ENCODE measurements around a stretch of chr12.

DNA sequence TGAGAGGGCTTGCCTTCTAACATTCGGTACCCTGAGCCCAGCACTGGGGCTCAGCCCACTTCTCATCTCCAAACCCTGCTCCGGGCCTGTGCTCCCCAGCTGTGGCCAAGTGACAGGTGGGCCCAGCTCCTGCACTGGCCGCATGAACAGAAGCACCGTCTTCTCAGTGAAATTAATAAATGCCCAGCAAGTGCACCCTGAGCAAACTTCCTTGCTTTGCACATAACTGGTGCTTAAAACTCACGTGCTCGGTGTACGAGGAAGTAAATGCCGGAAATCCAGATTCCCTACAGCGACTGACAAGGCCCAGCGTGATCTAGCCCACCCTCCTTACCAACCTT lies 115.1 kb upstream of the NCOR2 start:
- PRO-cap = no peak
- RAMPAGE, long total RNA, 2 experiments = no peak in any of the 2 experiments

- PRO-cap = no peak
- RAMPAGE, long total RNA, 2 experiments = no peak in any of the 2 experiments
Measured at GRCh38 chr12:124684896-124685580, 117.6 kb upstream of the NCOR2 start.

- PRO-cap = bidirectional peak, plus-strand start at chr12:124695034, minus-strand start at chr12:124694904; bidirectional peak, plus-strand start at chr12:124695329, minus-strand start at chr12:124695162
- RAMPAGE, long total RNA, 2 experiments = no peak in any of the 2 experiments
Measured at GRCh38 chr12:124694597-124695444, 127.4 kb upstream of the NCOR2 start.

GRCh38 chr12:124745612-124746355 lies 117.9 kb downstream of the SCARB1 start:
- PRO-cap = bidirectional peak, plus-strand start at chr12:124746198, minus-strand start at chr12:124746046
- RAMPAGE, long total RNA, 2 experiments = no peak in any of the 2 experiments

- PRO-cap = unidirectional peak, minus-strand start at chr12:124766843
- RAMPAGE, long total RNA, 2 experiments = no peak in any of the 2 experiments
Measured at GRCh38 chr12:124766732-124767160, 96.9 kb downstream of the SCARB1 start.

- PRO-cap = no peak
- RAMPAGE, long total RNA, 2 experiments = no peak in any of the 2 experiments
Measured at GRCh38 chr12:124862665-124863543, 760 bp downstream of the SCARB1 start.

- PRO-cap = bidirectional peak, plus-strand start at chr12:124904992, minus-strand start at chr12:124904685
- RAMPAGE, long total RNA, 2 experiments = no peak in any of the 2 experiments
Measured at GRCh38 chr12:124904601-124905542, 9.6 kb downstream of the UBC start.

- PRO-cap = unidirectional peak, minus-strand start at chr12:124913012
- RAMPAGE, long total RNA, 2 experiments = start-site peak on the minus strand in 1 of 2 experiments, at chr12:124913066-124913773 at its widest, 30 to 316 reads per replicate
Measured at GRCh38 chr12:124912909-124913868, 1.3 kb downstream of the UBC start.

- PRO-cap = no peak
- RAMPAGE, long total RNA, 2 experiments = no peak in any of the 2 experiments
Measured at GRCh38 chr12:124924105-124924775, 9.8 kb upstream of the UBC start.

DNA sequence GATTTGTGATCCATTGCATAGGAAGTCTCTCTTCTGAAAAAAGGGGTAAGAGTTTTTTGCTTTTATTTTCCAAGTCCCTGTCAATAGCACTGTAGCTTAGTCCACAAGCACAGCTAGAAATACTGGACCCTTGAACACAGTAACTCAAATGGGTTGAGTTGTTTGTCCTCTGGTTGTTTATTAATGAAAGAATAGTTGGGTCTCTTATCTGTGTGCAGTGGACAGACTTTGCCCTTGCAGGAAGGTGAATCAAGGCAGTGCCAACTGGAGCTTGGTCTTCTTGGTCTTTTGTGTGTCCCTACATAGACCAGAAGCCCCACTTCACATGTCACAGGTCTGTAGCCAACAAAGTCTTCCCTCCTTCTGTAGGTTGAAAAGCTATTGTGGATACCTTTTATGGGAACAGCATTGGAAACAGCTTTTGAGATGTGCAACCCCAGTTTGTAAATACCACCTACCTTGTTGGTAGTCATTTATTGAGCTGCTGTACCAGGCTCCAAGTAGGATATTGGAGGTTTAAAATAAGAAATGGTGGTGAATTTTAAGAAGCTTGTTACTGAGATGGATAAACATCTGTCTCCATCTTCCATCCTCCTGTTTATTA lies 201.1 kb downstream of the TMEM132B start:
- PRO-cap = no peak
- RAMPAGE, long total RNA, 2 experiments = no peak in any of the 2 experiments

GRCh38 chr12:125890987-125891446 lies 704.8 kb downstream of the TMEM132B start:
- PRO-cap = bidirectional peak, plus-strand start at chr12:125891225, minus-strand start at chr12:125891127
- RAMPAGE, long total RNA, 2 experiments = no peak in any of the 2 experiments

DNA sequence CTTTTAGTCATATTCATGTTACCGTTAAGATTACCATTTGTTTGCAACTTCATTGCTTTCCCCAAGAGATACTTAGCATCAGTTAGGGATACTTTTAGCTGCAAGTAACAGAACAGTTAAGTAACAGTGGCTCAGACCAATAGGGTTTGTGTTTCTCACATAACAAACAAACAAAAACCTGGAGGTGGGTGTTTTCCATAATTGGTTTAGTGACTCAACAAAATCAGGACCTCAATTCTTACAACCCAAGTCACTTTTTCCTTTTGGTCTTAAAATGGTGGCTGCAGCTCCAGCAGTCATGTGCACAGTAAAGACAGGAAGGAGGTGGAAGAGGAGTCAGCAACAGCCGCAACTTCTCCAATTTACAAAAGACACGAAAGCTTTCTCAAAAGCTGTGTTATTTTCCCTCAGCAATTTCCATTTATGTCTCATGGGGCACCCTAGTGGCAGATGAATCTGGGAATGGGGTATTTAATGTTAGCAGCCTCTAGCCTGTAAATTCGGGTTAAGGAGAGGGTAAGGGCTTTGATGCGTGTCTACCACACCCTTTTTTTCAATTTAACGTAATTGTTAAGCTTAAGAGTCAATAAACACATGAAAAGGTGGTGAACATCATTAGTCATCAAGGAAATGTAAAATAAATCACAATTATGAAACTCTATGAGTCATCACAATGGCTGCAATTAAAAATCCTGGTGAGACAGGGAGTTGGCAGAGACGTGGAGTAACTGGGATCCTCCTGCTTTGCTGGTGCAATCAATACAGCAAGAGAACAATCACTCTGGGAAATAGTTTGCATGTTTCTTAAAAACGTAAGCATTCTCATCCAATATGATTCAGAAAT lies 865.3 kb downstream of the TMEM132B start:
- PRO-cap = no peak
- RAMPAGE, long total RNA, 2 experiments = no peak in any of the 2 experiments

DNA sequence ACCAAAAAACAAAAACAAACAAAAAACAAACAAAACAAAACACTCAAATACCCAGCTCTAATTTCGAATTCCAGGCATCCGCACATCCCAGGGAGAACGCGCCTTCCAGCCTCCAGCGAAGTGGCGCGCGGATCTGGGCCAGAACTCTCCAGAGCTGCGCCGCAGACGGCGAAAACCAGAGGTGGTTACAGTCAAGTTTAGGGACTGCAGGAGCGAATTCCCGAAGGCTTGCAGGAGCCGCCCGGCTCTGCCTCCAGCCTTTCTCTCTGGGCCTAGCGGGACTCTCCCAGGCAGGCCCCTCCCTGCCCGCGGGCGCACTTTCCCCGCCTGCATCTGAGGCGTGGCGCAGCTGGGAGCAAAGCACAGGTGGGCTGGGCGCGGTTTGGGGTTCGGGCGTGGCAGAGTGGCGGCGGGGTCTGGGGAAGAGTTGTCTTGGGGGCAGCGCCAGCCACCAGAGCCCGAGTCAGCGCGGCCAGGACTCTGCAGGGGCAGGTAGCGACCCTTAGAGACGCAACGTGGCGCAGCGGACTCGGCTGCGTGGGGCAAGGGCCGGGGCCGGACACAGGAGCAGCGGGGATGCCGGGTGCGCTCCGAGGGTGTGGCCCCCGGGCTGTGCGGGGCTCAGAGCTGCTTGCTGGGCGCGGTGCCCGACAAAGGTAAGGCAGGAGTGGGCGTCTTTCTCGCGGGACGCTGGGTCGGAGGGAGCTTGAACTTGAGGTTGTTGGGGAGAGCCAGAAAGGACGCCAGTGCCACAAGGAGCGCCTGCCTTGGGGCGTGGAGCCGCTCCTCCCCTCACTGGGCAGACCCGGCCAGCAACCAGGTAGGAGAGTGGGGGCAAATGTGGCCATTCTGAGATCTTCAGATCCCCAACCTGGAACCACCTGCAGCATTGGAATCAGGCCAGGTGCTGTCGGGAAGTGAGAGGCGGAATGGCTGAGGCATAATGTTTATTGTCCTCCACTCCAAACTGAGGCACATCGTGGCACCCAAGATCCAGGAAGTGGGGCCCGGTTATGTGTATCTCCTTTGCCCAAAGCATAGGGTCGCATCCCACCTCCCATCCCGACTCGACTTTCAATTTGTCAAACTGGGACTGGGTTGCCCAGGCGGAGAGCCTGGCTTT lies 1005.1 kb downstream of the TMEM132B start:
- PRO-cap = no peak
- RAMPAGE, long total RNA, 2 experiments = no peak in any of the 2 experiments

DNA sequence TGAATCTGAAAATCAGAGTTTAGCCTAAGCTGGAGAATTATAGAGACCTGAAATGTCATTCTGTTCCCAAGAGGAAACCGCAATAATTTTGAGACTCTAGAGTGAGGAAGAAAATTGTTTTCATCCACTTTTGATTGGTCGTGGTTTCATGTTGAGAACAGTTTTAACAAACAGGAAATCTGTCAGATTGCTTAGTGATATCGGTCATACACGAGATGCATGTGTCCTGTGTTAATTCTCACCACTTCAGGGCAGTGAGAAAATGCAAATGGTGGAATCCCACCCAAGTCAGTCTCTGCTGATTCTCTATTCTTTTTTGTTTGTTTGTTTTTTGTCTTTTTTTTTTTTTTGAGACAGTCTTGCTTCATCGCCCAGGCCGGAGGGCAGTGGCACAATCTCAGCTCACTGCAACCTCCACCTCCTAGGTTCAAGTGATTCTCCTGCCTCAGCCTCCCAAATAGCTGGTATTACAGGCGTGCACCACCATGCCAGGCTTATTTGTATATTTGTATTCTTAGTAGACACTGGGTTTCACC lies 1498.4 kb upstream of the TMEM132C start:
- PRO-cap = no peak
- RAMPAGE, long total RNA, 2 experiments = no peak in any of the 2 experiments

GRCh38 chr12:127237094-127237652 lies 1029.8 kb upstream of the TMEM132C start:
- PRO-cap = no peak
- RAMPAGE, long total RNA, 2 experiments = no peak in any of the 2 experiments

- PRO-cap = no peak
- RAMPAGE, long total RNA, 2 experiments = no peak in any of the 2 experiments
Measured at GRCh38 chr12:128339123-128339659, 72.2 kb downstream of the TMEM132C start.

DNA sequence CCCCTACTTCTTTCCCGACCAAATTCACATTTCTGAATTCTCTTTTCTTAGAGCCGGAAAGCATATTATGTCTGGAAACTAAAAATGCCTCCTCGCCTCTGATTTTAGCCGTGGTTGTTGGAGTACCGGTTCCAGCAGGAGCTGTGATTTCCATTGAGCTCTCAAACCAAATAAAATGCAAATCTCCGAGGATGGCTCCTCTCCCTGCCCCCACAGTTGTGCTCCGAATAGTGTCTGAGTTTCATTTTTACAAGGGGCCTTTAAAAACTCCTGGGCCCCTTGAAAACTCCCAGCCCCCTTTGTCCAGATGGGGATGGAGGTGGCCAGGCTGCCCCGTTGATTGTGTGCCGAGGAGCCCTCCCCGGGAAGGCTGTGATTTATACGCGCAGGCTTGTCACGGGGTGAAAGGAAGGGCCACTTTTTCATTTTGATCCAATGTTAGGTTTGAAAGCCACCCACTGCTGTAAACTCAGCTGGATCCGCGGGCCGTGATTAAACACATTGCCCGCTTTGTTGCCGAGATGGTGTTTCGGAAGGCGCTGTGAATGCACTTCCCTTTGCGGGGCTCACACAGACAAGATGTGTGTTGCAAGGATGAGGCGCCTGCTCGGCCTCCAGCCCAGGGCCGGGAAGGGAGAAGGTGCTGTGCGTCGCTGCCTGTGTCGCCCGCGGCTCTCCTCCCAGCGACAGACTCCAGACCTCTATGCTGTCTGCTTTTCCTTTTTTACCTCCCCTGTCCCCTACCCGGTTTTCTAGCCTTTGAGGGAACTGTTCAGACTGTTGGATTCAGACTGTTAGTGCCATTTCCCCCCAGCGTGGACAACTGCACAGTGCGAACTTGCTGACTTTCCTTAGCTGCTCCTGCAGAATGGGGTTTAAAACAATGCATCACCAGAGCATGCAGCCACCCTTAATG lies 98.8 kb downstream of the TMEM132C start:
- PRO-cap = no peak
- RAMPAGE, long total RNA, 2 experiments = no peak in any of the 2 experiments

GRCh38 chr12:128783113-128783729 lies 40.5 kb downstream of the SLC15A4 start:
- PRO-cap = no peak
- RAMPAGE, long total RNA, 2 experiments = no peak in any of the 2 experiments

- PRO-cap = no peak
- RAMPAGE, long total RNA, 2 experiments = no peak in any of the 2 experiments
Measured at GRCh38 chr12:128794485-128795317, 29.1 kb downstream of the SLC15A4 start.

GRCh38 chr12:128797134-128797817 lies 26.5 kb downstream of the SLC15A4 start:
- PRO-cap = unidirectional peak, plus-strand start at chr12:128797687
- RAMPAGE, long total RNA, 2 experiments = no peak in any of the 2 experiments